Metanephros (tissue), 2 donors: ENCODE data around the gene TBC1D13.

- RAMPAGE, long total RNA = no peak
Observed at GRCh38 chr9:128695788-128696403, 6.4 kb upstream of the PKN3 start.

- RAMPAGE, long total RNA = no peak
Observed at GRCh38 chr9:128770050-128770782, 1.5 kb downstream of the ZER1 start.

- RAMPAGE, long total RNA = no peak
Observed at GRCh38 chr9:128781024-128781499, 6.0 kb upstream of the TBC1D13 start.

DNA sequence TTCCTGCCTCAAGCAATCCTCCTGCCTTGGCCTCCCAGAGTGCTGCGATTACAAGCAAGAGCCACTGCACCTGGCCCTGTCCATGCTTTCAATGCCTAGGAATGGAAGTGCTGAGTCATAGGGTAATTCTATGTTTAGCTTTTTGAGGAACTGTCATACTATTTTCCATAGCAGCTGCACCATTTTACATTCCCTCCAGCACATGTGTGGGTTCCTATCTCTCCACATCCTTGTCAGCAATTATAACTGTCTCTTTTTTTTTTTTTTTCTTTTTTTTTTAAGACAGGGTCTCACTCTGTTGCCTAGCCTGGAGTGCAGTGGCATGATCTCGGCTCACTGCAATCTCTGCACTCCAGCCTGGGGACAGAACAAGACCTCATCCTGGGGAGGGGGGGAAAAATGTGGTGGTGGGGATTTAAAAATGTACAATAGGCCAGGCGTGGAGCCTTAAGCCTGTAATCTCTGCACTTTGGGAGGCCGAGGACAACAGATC, 3.5 kb upstream of the TBC1D13 start:
- RAMPAGE, long total RNA = no peak

DNA sequence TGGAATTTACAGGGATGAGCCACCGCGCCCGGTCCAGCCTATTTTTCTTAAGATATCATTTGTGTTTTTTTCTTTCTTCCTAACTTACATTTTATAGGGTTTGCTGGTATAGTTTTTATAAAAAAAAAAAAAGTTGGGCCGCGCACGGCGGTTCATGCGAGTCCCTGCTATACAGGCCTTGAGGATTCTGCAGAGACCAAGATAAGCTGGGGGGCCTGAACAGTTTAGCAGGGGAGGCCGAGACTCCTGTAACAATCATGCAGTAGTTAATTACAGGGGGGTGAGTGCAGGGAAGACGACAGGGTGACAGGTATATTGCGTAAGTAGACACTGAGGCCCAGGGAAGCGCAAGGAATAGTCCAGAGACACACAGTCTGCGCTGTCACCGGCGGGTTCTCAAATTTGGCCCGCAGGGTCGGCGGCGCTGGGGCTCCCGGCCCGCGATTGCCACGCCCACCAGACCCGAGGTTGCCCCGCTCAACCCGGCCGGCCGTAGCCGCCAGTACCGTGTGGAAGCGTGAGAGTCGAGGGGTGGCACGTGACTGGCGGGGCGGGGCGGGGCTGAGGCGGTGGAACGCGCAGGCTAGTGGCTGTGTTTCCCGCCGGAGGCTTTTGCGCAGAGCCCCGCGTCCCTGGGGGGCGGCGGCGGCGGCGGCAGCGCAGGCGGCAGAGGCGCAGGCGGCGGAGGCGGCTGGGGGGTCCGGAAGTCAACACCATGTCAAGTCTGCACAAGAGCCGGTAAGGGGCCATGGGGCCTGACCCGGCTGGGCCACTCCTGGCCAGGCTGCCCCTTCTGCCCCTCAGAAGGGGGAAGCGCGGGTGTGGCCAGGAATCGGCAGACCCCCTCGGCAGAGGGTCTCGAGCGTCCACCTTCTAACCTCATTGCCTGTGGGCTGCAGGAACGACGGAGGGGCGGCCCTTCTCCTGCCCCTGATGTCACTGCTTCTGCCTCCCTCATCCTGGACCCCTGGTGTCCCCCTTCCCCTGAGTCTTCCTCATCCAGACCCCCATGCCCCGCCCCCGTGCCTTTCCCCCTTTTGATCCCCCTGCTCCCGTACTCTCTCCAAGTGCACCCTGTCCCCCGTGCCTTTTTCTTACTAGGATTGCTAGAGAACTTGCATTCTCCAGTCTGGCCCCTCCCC, at the start of gene TBC1D13:
Gene TBC1D13, plus strand, starts transcription at position 615 of the 1,142 bp plus-strand sequence.
- RAMPAGE, long total RNA = no peak

DNA sequence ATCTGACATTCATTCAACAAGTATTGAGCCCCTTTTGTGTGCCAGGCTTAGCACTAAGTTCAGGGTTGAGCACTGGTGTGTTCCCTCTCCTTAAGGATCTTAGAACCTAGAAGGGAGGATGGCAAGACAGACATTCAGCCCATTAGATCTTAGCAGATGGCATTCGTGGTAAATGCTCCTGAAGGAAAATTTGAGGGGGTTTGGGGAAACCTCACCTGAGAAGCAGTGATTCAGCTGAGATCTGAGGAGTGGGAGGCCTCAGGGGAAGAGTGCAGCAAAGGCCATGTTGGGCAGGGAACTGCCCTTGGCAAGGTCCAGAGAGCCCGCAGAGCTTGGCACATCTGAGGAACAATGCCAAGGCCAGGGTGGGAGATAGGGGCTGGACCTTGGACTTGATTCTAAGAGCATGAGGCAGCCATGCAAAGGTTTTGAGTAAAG, 5.8 kb downstream of the TBC1D13 start:
- RAMPAGE, long total RNA = no peak

- RAMPAGE, long total RNA = no peak
Observed at GRCh38 chr9:128818789-128819671, 730 bp downstream of the ENDOG start.

GRCh38 chr9:129164039-129164597, 13.9 kb downstream of the IER5L start:
- RAMPAGE, long total RNA = no peak

DNA sequence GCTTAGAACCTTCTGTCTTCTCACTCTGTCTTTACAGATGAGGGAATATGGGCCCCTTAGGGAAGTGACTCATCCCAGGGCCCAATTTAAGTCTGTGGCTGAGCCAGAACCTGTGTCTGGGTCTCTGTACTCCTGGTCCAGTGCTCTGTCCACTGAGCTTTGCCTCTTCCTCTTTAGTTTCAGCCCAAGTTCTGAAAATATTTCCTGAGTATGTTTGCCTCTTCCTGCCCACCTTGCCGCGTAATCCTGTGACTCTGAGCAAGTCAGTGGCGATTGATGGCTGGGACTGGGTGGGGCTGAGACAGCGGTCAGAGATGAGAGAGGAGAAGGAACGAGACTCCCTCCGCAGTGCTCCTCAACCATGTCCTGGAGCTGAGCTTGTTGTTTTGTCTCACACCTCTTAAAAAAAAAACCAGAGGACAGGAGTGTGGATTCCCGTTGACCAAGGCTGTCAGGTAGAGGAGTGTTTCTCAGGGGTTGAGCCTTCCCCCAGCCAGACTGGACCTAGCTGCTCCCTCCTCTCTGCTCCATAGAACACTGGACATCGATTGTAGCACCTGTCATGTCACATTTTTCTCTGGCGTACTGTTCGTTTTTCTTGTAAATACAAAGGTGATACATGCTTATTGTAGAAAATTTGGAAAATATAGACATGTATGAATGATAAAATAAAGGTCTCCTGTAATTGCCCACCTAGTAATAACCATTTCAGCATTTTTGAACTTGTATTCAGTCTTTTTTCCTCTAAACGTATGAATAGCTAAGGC, 7.6 kb downstream of the IER5L start:
- RAMPAGE, long total RNA = no peak

- RAMPAGE, long total RNA = no peak
Observed at GRCh38 chr9:129336410-129337395, 158.6 kb upstream of the IER5L start.

DNA sequence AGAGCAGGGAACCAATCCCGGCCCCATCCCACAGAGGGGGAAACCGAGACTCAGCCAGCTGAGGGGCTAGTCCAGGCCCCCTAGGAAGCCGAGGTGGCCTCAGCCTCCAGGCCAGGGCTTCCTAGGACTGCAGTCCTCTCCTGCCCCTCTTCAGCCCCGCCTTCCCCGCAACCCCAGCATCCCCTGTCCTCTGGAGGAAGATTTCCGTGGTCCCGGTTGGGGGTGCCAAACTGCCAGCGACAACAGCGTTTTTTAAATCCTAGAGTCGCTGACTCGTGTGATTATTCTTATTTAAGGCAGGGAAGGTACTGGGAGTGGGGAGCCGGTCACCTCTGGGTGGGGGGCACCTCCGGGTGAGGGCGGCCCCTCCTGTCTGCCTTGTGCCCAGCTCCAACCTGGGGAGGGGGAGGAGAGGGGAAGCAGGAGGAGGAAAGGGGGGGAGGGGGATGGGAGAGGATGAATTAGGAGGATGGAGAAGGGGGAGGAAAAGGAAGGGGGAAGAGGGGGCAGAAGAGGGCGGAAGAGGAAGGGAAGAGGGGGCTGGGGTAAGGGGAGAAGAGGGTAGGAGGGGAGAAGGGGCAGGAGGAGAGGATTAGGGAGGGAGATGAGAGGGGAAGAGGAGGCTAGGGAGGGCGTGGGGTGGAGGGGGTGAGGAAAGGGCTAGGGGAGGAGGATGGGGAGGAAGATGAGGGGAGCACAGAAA, 173.1 kb upstream of the IER5L start:
- RAMPAGE, long total RNA = no peak

GRCh38 chr9:129414077-129414314, 206.9 kb downstream of the C9orf50 start:
- RAMPAGE, long total RNA = no peak

- RAMPAGE, long total RNA = no peak
Observed at GRCh38 chr9:129416682-129417250, 204.1 kb downstream of the C9orf50 start.

DNA sequence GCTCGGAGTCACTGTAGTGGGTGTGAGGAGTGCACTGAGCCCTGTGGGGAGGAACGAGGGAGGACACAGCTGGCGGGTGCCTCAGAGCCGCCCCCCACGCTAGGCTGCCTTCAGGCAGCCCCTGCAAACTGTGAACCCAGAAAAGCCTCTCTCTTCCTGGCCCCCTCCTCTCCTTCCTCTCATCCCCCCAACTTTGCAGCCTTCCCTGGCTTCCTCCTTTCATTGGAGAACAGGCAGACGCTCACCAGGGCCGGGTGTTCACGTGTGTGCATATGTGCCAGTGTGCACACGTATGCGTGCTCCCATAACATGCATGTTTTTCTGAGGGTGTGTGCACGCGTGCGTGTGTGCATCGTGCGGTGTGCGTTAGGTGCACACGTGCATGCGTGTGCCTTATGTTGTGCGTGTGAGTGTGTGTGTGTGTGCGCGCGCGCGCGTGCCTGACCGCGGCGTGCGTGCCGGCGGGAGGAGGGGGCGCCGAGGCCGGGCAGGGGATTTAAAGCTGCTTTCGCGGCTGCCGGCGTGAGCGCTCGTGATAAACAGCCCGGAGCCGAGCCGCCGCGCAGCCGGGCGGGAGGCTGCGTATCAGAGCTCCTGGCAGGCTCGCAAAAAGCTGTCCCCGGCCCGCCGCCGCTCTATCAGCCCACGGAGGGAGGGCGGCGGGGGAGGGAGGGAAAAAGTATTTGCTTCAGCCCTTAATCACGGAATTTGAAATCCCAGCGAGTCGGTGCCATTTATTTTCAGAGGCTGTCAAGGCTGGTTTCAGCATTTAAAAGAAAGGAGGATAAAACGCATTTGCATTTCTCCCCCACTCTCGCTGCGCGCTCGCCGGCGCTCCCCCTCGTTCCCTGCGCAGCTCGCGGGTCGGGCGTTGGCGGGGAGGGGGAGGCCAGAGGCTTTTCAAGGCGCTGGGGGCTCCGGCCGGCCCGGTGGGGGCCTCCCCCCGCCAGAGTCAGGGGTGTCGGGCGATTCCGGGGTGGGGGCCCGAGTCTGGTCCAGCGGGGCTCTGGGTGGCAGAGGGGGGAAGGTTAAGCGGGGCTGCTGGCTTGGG, 184.0 kb downstream of the C9orf50 start:
- RAMPAGE, long total RNA = no peak

GRCh38 chr9:129481492-129482503, 139.1 kb downstream of the C9orf50 start:
- RAMPAGE, long total RNA = no peak

- RAMPAGE, long total RNA = no peak
Observed at GRCh38 chr9:129488280-129488460, 132.7 kb downstream of the C9orf50 start.

- RAMPAGE, long total RNA = no peak
Observed at GRCh38 chr9:129500585-129501699, 120.0 kb downstream of the C9orf50 start.

DNA sequence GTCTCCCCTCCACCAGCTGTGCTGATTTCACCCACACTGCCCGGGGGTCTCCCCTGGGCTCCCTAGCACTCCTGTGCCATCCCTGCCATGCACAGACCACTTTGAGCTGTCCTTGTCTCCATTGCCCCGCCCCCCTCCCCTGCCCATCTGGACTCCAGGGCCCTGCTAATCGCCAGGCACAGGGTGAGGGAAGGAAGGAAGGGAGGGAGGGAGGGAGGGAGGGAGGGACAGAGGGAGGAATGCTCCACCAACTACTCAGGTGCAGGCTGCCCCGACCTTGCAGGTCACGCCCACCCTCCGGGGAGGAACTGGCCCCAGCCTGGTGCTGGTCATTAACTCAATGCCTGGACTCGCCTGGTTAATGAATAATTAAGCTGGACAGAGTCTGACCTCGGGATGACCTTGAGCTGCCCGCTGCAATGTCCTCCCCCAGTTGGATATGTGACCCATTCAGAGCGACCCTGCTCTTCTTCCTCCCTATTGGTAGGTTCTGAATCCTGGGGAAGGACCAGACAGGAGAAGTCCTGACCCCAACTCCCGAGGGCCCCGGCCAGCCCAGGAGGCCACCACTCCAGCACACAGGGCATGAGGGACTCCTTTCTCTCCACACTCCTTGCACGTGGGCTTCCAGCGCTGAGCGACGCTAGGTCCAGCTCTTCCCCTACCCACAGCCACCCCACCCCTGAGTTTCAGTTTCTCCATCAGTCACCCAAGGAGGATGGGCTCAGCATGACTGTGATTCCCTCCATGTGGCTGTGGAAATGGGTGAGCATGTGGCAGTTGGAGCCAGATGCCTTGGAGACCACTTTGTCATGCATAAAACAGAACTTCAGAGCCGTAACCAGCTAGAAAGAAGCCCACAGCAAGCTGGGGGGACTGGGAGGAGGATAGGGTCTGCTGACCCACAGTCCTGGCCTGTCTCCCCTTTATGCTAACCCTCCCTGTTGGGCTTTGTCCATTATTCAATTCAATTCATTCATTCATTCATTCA, 62.0 kb downstream of the C9orf50 start:
- RAMPAGE, long total RNA = no peak

DNA sequence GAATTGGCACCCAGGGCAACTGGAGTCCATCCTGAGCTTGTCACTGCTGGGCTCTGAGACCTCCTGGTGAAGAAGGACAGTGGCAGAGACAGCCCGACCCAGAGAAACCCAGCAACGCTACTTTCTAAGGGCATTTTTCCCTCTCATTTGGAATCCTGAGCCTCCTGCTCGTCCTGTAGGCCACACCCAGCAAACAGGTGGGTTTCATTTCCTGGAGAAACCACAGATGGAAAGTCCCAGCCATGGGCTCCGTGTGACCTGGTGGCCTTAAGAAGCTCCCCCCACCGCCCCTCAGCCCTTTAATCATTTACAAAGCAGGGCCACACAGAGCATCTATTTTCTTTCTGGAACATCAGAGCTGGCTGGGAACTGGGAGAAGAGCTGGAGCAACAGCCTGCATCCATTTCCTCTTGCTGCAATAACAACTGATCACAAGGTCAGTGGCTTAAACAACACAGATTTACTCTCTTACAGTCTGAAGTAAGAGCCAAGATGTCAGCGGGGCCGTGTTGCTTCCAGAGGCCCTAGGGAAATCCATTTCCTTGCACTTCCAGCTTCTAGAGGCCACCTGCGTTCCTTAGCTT, 40.7 kb downstream of the C9orf50 start:
- RAMPAGE, long total RNA = no peak

- RAMPAGE, long total RNA = no peak
Observed at GRCh38 chr9:129612342-129612653, 8.6 kb downstream of the C9orf50 start.